Cerebral cortex (tissue), 2 donors: Measurements from ENCODE around the genes FBXO24, EPO and TRIP6.

- PRO-cap, 2 experiments, result no peak in any of the 2 experiments
Measured at GRCh38 chr7:100547766-100548373, 8.9 kb downstream of the AGFG2 start.

DNA sequence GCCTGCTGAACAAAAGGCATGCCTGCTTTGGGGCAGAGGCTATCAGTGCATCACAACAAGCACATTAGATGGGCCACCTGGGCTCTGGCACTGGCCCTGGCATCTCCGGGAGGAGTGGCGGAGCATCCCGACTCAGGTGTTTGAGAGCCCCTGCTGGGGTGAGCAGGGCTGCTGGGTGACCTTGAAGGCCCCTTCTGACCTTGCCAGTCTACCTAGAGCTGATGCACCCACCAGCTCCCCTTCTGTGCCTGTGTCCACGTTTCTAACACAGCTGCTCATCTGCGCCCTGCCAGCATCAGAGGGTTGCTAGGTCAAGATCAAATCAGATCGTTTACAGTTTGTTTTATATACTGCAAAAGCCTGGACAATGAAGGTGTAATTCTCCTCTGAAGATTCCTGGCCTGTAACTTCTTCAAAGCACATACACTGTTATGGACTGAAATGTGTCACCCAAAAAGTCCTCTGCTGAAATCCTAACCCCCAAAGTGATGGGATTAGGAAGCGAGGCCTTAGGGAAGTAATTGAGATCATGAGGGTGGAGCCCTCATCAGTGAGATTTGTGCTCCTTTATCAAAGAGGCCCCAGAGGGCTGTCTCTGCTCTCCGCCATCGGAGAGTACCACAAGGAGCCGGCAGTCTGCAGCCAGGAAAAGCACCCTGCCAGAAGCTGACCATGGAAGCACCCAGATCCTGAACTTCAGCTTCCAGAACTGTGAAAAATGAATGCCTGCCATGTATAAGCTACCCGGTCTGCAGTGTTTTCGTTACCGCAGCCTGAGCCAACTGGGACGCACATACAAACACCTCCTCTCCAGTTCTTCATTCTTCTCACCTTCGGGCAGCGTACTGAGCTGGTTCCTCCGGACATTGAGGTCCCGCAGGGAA, 4.7 kb downstream of the LRCH4 start:
- PRO-cap, 2 experiments, result no peak in any of the 2 experiments

DNA sequence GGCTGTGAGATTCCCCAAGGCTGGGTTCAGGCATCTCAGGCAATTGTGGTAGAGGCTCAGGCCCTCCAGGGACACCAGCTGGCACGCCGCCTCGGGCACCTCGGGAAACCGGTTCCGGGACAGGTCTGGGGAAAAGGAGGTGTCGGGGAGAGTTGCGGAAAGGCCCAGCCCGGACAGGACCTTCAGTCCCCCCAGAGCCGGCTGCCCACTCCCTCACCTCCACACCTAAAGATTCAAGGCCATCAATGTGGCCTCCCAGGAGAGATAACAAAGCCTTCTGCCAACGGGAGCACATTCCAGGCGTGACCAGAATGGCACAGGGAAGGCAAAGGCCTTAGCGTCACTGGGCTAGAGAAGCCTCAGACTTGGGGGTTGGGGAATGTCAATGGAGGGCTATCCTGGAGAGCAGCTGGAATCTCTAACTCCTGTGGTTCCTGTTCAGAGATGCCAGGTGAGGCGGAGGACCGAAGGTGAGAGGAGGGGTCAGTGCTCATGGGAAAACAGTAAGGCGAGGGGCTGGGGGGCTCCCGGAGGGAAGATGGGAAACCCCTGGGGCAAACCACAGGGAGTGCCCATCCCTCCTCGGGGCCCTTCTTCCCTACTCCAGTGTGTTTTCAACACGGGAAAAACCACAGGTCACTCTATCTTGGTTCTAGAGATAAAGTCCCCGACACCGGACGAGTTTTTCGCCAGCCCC, 3.4 kb downstream of the LRCH4 start:
- PRO-cap, 2 experiments, result no peak in any of the 2 experiments

DNA sequence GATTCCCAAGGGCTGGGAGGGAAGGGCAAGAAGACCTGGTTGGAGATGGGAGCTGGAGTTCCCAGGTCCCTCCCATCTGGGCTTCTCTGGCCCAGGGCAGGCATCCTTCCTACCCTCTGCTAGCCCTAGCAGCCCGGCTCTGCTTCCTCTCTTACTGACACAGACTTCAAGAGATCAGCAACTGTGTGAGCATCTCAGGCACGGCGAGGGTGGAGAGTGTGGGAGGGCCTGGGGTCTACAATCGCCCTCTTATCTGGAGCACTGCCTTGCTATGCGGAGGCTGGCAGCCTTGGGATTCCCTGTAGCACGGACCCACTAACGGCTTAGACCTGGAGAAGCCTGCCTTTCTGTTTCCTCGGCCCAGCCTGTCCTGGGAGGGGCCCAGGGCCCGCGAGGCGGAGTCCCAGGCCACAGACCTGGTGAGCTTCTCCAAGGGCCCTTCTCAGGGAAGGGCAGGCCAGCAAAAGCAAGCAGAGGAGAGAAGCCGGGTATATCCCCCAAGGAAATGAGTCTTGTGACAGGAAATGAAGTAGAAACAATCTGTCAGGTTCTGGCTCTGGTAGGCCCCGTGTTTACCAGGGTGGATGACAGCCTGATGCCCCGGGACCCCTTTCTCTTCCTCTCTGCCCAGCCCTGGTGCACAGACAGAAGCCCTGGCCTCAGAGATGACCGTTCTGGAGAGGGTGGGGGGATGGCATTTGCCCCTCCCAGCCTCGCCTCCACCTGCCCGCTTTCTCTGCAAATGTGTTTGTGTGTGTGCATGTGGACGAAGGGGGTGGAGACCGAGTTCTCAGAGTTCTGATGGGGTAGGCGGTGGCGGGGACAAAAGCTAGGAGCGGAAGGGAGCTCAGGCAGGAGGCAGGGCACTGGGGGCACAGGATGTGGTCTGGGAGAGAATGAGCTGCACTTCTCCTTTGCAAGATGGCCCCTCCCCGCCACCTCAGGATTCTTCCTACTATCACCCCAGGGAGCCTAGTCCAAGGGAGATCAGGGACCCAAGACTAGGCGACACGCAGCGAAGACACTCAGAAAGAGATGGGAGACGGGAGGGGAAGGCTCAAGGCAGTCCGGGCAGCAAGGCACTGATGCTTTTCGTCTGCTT, 2.5 kb downstream of the LRCH4 start:
- PRO-cap, 2 experiments, result peak in 1 of 2 experiments; most common plus-strand start position 1,028 of the sequence (in 1)

DNA sequence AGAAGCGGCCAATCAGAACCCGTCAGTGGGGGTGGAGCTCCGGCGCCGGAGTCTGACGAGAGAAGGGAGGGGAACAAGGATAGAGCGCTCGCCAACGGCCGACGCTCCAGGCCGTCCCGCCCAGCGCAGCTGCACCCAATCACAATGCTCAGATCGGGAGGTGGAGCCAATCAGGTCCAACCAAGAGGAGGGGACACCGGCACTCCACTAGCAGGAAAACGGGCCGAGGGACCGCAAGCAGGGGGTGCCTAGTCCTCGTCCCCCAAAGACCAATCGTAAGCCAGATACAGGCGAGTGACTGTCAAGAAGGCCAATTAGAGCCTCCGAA, at the start of gene FBXO24:
TSS of gene FBXO24 (plus strand) at position 82 of the 328 bp plus-strand sequence.
- PRO-cap, 2 experiments, result peak in 1 of 2 experiments; most common plus-strand start position 207 of the sequence (in 1)

- PRO-cap, 2 experiments, result no peak in any of the 2 experiments
Measured at GRCh38 chr7:100590231-100590736, 4.2 kb downstream of the FBXO24 start.

GRCh38 chr7:100613820-100614047, 1.4 kb downstream of the MOSPD3 start:
- PRO-cap, 2 experiments, result no peak in any of the 2 experiments

- PRO-cap, 2 experiments, result no peak in any of the 2 experiments
Measured at GRCh38 chr7:100640917-100641456, 365 bp downstream of the TFR2 start.

GRCh38 chr7:100720132-100720921, at the start of gene EPO:
Gene EPO, plus strand, starts transcription at chr7:100720468.
- PRO-cap, 2 experiments, result no peak in any of the 2 experiments

GRCh38 chr7:100720922-100721729, 858 bp downstream of the EPO start:
- PRO-cap, 2 experiments, result no peak in any of the 2 experiments

GRCh38 chr7:100807171-100807990, 19.9 kb downstream of the EPHB4 start:
- PRO-cap, 2 experiments, result no peak in any of the 2 experiments

- PRO-cap, 2 experiments, result no peak in any of the 2 experiments
Measured at GRCh38 chr7:100816461-100816803, 10.9 kb downstream of the EPHB4 start.

GRCh38 chr7:100865902-100866766, 1.1 kb upstream of the TRIP6 start:
- PRO-cap, 2 experiments, result peak in 1 of 2 experiments; most common plus-strand start chr7:100866221 (in 1); most common minus-strand start chr7:100866080 (in 1)

GRCh38 chr7:100866767-100867449, at the start of gene TRIP6:
Gene TRIP6, plus strand, starts transcription at chr7:100867387.
- PRO-cap, 2 experiments, result peak in 1 of 2 experiments; most common plus-strand start chr7:100867408 (in 1); most common minus-strand start chr7:100867123 (in 1)

GRCh38 chr7:100874057-100874808, 670 bp upstream of the SRRT start:
- PRO-cap, 2 experiments, result no peak in any of the 2 experiments

DNA sequence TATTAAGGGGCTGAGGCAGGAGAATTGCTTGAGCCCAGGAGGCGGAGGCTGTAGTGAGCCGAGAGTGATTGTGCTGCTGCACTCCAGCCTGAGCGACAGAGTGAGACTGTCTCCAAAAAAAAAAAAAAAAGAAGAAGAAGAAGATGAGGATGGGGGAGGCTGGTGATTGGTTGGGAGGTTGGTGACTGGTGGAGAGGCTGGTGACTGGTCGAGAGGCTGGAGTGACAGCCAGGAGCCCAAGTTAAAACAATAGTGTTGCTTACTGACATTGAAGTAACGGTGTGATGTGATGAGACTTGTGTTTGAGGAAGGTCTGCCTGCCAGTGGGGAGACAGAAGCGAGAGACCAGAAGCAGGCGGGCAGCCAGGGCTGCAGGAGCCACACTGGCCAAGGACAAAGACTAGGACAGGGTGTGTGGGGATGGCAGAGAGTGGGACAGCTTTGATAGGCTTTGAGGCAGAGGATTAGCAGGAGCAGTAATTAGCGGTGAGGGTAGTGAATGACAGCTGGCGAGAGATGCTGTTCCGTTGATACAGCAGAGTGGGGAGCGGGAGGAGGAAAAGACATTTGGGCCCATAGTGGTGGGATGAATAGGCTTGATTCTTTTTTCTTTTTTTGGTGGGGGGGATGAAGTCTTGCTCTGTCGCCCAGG, 4.9 kb downstream of the SRRT start:
- PRO-cap, 2 experiments, result peak in 1 of 2 experiments; most common plus-strand start position 271 of the sequence (in 1); most common minus-strand start position 66 of the sequence (in 1)

GRCh38 chr7:100883545-100884719, 5.6 kb downstream of the UFSP1 start:
- PRO-cap, 2 experiments, result no peak in any of the 2 experiments

- PRO-cap, 2 experiments, result peak in 1 of 2 experiments; most common plus-strand start chr7:100890602 (in 1); most common minus-strand start chr7:100890327 (in 1)
Measured at GRCh38 chr7:100890098-100890682, 675 bp upstream of the UFSP1 start.

- PRO-cap, 2 experiments, result no peak in any of the 2 experiments
Measured at GRCh38 chr7:101090491-101090861, 5.2 kb downstream of the TRIM56 start.

DNA sequence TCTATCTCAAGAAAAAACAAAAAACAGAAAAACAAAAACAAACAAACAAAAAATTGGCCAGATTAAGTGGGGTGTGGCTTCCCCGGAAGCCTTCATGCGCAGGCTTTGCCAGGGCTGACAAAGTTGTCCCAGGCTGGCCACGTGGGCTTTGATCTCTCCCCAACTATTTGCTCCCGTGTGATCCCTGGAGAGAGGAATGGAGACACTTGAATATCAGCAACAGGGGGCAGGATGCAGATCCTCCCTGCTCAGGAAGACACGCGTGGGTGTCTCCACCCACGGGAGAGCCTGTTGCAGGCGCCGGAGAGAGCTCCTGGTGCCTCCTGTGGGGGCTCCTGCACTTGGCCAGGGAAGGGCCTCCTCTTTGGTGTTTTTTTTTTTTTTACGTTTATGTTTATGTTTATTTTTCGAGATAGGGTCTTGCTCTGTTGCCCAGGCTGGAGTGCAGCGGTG, 18.9 kb downstream of the TRIM56 start:
- PRO-cap, 2 experiments, result no peak in any of the 2 experiments